Colic lymph node (tissue), 1 donor: Measurements from ENCODE around the genes HSPB6, KIRREL2, COX7A1 and ZNF383.

DNA sequence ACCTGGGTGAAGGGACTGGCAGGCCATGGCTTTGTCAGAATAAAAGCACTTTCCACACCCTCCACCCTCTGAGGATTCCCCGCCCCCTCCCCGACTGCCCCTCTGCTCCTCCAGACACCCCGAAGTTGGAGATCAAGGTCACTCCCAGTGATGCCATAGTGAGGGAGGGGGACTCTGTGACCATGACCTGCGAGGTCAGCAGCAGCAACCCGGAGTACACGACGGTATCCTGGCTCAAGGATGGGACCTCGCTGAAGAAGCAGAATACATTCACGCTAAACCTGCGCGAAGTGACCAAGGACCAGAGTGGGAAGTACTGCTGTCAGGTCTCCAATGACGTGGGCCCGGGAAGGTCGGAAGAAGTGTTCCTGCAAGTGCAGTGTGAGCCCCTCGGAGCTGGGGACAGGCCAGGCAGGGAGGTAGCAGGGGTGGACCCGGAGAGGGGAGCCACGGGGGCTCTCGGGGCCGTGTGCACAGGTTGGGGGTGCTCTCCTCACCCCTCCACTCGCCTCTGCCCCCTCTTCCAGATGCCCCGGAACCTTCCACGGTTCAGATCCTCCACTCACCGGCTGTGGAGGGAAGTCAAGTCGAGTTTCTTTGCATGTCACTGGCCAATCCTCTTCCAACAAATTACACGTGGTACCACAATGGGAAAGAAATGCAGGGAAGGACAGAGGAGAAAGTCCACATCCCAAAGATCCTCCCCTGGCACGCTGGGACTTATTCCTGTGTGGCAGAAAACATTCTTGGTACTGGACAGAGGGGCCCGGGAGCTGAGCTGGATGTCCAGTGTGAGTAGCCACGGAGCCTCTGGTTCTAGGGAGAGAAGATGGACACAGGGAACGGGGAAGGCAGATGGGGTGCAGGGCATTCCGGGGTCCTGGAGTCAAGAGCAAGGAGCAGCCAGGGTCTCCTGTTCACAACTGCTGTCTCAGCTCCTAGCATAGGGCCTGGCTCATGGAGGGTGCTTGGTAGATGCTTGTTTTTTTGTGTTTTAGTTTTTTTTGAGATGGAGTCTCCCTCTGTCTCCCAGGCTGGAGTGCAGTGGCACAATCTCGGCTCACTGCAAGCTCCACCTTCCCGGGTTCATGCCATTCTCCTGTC, 9.0 kb downstream of the CD22 start:
- PRO-cap: no peak

DNA sequence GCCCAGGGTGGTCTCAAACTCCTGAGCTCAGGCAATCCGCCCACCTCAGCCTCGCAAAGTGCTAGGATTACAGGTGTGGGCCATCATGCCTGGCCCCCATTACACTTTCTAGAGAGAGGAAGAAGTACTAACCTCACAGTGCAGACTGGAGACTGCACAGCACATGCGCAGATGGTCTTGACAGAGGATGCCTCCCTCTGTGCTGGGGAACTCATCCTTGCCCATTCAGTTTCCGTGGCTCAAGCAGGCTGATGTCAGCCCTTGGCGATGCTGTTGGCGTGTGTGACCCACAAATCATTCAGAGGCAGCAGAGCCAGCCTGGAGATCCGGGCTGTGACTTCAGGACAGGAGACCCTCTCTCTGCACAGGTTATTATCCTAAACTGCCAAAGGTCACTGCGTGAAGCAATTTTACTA, 14.6 kb upstream of the FFAR2 start:
- PRO-cap: no peak

DNA sequence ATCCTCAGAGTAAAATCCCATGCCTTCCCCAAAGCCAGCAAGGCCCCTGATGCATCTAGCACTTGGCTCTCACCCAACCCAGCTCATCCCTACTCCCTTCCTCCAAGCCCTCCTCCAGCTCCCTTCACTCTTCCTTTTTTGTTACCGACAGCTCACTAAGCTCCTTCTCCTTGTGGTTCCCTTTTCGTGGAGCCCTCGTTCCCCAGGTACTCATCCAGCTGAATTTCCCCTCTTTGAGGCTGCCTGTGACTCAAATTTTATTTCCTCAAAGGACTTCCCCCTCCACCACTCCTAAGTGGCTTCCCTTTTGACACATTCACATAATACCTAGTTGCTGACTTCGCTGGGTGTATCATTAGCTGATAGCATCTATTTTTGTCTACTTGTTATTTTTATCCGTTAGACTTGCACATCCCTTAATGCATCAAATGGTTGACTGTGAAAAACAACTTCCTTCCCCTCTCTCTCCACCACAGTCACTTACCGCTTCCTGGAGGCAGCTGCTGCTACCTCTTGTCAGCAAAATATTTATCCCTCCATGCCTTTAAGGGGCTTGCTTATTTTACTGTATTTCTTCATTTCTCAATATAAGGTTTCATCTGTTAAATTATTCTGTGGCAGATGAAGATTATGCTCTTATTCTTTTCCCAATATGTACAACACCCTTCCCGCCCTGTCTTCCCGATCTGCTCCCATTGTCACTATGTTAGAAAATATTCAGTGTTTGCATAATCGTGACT, 14.5 kb downstream of the FFAR2 start:
- PRO-cap: no peak

DNA sequence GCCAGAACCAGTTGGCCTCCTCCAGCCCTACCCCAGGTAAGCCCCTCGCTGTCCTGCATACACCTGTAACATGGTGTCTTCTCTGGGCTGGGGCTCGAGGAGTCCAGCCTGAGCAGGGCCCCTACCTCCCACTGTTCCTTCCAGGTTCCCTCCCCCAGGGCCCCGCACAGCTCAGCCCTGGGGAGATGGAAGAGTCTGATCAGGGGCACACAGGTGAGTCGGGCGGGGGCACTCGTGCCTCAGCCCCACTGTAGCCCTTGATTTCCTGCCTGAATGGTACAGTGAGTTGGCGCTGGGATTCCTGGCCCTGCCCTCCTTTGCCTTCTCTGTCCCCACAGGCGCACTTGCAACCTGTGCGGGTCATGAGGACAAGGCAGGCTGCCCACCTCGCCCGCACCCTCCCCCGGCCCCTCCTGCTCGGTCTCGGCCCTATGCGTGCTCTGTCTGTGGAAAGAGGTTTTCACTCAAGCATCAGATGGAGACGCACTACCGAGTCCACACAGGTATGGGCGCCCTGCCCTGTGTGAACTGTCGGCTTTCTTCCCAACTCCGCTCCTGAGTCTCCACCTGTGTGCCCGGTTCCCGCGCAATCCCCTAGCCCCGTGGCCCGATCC, 1.9 kb upstream of the KMT2B start:
- PRO-cap: no peak

GRCh38 chr19:35720514-35720919, 2.7 kb downstream of the KMT2B start:
- PRO-cap: no peak

- PRO-cap: no peak
These were observed 3.5 kb downstream of the KMT2B start for GRCh38 chr19:35721171-35721867.

- PRO-cap: no peak
These were observed 640 bp downstream of the HSPB6 start for GRCh38 chr19:35756162-35756615.

- PRO-cap: unidirectional peak, minus-strand start at chr19:35757029
These were observed at the start of gene HSPB6 for GRCh38 chr19:35756765-35757094. Gene HSPB6, minus strand, starts transcription at chr19:35757029.

- PRO-cap: no peak
These were observed 12.8 kb downstream of the ARHGAP33 start for GRCh38 chr19:35788074-35788625.

- PRO-cap: no peak
These were observed at the start of gene KIRREL2 for GRCh38 chr19:35856592-35857643. Gene KIRREL2, plus strand, starts transcription at chr19:35856911.

DNA sequence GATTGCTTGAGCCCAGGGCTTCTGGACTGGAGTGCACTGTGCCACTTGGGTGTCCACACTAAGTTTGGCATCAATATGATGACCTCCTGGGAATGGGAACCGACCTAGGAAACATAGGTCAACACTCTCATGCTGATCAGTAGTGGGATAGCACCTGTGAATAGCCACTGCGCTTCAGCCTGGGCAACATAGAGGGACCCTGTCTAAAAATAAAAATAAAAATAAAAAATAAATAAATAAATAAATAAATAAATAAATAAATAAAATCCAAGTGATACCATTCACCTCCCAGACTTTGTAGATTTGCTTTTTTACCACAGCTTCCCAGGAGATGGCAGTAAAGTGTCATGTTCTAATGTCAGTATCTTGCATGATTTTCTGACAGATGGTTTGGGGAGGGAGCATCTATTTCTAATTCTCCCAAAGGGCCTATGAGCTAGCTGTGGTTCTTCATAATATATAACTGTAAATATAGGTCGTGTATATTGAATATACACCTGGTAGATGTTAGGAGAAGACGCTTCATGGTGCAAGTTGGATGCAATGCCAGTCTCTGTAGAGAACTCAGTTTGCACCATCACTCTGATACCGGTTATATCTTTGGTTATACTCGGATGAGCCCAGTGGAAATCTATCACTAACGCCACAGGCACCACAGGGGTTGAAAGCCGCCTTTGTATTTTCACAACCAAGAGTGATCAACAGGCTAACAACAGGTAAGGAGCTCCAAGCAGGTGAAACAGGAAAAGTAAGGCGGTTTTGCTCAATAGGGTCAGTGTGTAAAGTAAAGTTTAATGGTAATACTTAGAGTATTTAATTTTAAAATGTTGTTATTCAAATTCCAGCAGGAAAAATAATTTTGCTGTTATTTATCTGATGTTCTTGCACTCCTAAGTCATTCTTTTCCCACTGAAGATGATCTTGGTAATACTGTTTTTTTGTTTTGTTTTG, 13.8 kb downstream of the APLP1 start:
- PRO-cap: no peak

GRCh38 chr19:35886988-35887545, 15.3 kb upstream of the HCST start:
- PRO-cap: no peak

DNA sequence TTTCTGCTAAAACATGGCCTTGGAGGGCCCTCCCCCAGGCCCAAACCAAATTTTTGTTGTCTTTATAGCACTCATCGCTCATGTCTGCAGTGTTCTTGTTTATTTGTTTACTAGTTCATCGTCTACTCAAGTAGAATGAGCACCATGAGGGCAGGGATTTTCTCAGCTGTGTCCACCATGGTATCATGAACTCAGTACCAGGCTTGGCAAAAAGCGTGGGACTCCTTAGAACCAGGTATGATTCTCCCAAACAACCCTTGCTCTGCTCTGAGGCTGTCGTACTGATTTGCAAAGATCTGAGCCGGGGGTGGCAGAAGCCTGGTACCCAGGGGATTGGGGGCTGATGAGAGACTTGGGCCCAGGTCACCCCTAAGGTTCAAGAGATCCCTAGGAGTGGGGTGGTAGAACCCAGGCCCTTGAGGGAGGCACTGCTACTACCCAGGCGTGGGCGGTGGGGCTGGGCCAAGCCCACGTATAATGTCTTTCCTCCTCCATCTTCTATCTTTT, 2.3 kb upstream of the CLIP3 start:
- PRO-cap: no peak

DNA sequence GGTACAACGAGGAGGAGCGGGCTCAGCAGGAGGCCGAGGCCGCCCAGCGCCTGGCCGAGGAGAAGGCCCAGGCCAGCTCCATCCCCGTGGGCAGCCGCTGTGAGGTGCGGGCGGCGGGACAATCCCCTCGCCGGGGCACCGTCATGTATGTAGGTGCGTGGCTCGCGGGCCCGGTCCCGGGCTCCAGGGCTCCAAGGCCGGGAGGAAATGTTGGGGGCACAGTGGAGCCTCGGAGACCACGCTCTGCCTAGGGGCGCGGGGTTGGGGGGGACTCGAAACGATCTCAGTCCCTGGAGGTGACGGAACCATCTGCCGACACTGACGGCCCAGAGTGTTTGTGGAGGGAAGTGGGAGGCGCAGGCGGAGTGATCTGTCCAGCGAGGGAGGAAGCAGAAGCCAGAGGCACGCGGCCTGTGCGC, 6.3 kb downstream of the TBCB start:
- PRO-cap: no peak

DNA sequence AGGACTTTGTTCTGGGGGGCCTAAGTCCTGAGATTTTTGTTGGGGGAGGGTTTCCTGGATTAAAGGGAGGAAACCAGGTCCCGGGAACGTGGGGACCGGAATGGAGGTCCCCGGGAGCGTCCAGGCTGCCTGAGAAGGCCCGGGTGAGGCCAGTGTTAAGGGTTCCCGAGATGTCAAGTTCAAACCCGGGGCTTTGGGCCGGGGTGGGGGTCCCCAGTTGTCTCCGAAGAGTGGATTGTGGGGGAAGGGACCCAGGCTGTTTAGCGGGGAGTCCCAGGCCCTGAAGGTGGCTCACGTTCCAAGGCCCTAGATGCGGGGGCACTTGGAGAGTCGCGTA, 277 bp downstream of the COX7A1 start:
- PRO-cap: no peak

- PRO-cap: bidirectional peak, plus-strand start at chr19:36152635, minus-strand start at chr19:36152447
These were observed at the start of gene COX7A1 for GRCh38 chr19:36152339-36153173. Gene COX7A1, minus strand, starts transcription at chr19:36152447.

GRCh38 chr19:36215606-36215923, 659 bp downstream of the ZNF146 start:
- PRO-cap: no peak

DNA sequence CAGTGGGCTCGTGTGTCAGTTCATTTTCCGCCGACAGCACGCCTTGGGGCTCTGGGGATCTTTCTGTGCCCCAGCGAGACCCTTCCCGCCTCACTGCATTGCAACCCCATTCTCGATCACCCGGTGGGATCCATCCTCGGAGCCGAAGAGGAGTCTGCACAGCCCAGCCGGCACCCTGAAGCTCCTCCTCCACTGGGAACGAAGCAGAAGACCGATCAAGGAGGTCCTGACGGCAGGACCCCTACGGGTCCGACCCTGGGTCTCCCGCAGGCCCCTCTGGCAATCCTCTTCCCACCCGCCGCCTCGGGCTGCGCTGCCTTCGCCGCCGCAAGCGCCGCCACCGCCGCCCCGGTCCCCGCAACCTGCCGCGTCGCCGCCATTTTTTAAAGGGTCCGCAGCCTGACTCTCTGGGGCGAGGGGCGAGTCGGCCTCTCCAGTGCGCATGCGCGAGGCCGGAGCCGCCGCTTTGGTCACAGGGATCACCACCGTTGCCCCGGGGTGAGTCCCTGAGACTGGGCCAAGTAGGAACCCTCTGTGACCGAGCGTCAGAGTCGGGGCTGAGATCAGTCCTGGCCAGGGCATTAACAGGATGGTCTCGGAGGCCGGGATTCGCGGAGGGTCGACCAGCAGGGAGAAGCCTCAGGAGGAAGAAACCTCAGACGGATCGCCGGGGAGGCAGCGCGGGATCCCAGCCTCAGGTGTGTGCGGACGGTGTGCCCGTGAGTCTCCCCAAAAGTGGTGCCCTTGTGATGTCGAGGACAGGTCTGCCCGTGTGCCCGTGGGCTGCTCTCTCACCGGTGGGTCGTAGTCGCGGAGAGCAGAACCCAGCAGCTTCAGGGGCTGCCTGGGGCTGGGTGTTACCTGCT, 42.6 kb downstream of the ZNF146 start:
- PRO-cap: no peak

DNA sequence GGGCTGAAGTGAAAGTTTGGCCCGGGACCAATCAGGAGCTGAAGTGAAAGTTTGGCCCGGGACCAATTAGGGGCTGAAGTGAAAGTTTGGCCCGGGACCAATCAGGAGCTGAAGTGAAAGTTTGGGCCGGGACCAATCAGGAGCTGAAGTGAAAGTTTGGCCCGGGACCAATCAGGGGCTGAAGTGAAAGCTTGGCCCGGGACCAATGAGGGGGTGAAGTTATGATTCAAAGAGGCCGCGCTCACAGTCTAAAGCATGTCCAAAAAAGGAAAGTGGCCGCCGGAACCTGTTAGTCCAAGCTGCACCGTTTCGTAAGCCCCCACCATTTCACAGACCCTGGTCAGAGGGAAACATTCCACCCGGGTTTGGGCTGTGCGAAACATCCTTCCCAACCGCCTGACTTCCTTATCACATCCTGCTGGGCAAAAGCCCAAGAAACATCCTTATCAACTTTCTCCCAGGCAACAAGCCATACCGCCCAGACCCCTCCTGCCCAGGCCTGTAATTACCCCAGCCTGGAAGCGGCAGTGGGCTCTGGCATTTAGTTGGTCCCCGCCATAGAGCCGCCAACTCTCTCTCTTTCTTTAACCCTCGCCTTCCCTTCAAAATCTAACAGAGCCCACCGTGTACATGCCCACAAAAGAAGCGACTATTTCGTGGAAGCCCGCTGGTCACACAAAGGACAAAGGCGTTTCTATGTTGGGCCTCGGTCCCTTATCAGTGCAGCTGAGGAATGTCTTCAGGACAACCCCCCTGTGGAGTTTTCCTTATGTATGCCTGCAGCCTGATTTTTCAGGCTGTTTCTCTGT, 974 bp downstream of the ZNF850 start:
- PRO-cap: unidirectional peak, plus-strand start at position 481 of the sequence

DNA sequence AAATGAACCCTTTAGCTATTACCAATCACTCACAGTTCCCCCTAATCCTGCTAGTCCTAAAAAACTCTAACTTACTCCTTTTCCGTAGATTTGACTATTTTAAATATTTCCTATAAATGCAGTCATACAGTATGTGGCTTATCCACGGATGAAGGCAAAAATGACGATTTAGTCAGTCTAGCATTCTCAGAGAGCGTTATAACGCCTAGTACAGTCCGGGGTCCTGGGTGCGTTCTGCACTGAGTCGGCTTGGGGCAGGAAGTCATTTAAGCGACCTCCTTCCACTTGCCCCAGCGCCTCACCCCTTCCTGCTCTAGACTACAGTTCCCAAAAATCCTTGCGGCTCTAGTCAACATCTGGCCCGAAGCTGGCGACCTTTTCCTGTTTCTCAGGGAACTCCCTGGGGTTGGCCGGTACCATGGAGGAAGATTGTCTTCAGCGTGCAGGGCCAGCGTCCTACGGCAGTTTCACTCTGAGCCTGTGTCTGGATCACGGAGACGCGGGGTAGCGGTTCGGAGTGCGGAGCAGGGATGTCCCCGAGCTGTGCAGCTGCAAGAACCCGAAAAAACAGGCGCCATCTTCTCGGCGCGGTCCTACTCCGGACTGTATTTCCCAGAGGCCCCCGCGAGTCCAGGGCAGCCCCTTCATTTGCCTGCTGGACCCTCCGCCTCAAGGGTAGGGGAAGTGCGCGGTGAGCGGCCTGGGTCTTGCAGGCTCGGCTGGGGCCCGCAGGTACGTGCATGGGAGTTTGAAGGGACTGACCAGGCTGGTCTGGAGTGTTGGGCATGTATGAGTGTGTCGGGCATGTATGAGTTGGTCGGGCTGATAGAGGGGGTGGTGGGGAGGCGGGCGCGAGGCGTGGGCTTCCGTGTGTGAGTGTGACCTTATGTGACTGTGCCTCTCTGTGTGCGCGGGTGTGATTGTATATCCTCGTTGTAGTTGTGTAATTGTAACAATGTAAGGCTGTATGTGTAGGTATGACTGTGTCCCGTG, at the start of gene ZNF383:
Gene ZNF383 (plus strand): TSS at position 672 of the 993 bp plus-strand sequence.
- PRO-cap: bidirectional peak, plus-strand start at position 384 of the sequence, minus-strand start at position 264 of the sequence; bidirectional peak, plus-strand start at position 683 of the sequence, minus-strand start at position 592 of the sequence